REH cell (cell line): ENCODE results near the genes SLC52A1 and WSCD1.

- PRO-cap = bidirectional peak, plus-strand start at chr17:4948710, minus-strand start at chr17:4948530; bidirectional peak, plus-strand start at chr17:4949018, minus-strand start at chr17:4948956; bidirectional peak, plus-strand start at chr17:4949216, minus-strand start at chr17:4949081
Observed at GRCh38 chr17:4948625-4949322, 444 bp upstream of the PFN1 start.

DNA sequence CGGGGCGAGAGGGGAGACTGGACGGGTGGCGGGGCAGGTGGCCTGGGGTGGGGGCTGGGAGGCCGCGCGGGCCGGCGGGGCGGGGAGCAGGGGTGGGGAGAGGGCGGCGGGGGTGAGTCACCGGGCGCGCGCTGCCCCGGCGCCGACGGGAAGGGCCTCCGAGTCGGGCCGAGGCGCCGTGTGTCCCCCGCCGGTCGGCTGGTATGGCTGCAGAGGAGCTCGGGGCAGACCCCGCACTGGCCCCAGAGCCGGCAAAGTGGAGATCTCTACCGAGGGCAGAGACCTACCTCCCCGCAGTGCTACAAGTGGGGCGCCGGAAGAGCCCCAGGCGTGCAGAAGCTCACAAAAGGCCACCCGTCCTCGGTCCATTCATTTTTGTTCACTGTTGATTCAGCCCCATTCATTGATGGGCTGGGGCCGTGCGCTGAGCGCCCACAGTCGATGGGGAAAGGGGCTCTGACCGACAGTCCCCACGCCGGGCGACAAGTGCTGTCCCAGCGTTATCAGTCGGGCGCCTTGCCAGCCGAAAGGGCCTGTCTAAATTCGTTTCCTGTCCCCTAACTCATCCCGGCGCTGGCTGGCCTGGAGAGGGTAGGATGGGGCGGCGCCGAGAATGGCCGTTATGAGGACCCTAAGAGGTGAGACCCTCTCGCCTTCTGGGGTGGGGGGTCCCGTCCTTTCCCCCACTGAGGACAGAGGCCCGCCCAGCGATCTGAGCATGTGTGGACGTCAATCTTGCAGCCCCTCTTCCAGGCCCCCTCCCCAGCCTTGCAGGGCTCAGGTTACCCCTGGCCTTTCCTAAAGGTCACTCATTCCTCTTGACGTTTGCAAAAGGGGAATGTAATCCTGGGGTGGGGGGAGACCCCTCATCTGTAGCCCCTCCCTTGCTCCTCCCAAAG lies 677 bp upstream of the ENO3 start:
- PRO-cap = bidirectional peak, plus-strand start at position 161 of the sequence, minus-strand start outside the sequence; bidirectional peak, plus-strand start at position 372 of the sequence, minus-strand start at position 258 of the sequence

DNA sequence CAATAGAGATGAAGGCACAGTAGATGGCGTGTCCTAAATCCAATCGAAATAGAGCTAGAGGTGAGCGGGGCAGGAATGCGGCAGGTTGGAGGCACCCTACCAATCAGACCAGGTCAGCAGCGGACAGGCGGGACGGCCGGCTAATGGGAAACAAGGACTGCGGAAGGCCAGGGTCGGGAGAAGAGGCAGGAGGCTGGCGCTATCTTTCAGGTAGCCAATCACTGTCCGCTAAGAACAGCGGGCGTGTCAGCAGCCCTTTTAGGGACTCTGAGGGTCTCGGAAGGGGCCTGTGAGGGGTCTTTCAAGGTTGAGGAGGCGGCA lies 330 bp downstream of the SPAG7 start:
- PRO-cap = bidirectional peak, plus-strand start at position 252 of the sequence, minus-strand start outside the sequence

DNA sequence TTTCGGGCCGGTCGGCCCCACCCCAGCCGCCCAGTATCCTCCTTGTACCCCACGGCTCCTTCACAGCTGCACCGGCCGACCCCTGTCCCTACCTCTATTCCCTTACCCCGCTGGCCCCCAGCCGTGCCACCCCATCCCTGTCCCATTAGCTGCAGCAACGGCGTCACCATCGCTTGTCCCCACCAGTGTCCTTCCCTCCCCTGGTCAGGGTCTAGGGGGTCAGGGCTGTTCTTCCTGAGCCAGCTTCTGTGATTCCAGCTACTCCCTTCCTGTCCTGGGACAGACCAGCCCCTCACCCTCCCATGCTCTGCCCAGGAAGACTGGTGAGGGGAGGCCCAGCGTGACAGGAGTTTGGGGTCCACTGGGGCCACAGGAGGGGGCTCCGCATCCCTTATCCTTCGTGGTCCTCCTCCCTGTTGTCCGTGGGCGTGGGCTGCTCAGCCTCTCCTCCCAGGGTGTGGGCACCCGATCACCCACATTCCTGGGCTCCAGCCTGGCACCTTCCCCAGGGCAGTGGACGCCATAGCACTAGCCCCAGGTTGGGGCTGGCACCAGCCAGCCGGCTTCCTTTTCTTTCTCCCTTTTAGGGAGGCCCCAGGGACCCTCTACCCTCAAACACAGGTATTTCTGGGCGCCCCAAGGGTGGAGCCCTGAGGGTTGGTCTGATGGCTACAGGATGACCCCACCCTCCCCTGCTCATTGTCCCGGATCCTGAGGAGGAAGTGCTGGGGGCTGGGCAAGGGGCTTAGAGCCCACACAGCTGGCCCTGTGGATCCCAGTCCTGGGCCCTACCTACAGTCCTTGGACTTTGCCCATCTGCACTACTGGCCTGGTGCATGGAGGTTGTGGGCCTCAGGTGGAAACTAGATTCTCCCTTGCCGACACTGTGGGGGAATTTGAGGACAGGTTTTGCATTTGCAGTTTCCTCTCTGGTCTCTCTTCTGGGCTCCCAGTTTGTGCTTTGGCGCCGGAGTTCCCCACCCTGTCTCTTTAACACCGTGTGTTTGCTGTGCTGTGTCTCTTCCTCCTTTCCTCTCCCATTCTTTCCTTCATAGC lies 1.0 kb downstream of the KIF1C start:
- PRO-cap = no peak

DNA sequence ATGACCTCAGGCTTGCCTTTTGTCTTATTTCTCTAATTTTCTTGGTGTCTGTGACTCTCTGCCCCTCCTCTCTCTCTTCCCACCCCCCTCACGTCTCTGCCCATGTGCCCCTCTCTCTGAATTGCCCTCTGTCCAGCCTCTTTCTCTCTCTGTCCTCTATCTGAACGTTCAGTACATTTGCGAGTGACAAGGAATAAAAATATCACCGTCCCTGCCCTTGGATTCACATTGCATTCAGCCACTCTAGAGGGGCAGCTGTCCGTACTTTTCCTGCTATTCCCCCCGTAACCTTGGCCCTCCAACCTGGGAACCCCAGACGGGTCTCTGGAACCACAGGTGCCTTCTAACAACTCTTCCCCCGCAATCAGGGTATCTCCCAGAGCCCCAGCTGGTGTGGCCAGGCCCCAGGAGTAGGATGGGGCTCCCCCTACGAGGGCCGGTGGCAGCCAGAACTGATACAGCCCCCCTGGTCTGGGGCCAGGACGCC lies 1.8 kb downstream of the KIF1C start:
- PRO-cap = no peak

DNA sequence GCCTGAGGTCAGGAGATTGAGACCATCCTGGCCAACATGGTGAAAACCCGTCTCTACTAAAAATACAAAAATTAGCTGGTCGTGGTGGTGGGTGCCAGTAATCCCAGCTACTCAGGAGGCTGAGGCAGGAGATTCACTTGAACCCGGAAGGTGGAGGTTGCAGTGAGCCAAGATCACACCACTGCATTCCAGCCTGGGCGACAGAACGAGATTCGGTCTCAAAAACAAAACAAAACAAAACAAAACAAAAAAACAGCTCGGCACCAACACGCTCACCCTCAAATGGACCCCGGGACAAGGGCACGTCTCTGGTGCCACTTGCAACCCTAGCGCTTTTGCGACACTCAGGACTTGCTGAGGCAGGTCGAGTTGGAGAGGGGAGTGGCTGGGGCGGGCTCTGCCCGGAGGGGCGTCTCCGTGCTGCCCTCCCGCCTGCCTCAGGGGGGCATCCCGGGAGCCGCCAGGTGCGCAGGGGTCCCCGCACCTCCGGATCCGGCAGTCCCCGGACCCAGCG lies at the start of gene SLC52A1:
Gene SLC52A1 (minus strand): TSS at position 339 of the 514 bp plus-strand sequence.
- PRO-cap = no peak

DNA sequence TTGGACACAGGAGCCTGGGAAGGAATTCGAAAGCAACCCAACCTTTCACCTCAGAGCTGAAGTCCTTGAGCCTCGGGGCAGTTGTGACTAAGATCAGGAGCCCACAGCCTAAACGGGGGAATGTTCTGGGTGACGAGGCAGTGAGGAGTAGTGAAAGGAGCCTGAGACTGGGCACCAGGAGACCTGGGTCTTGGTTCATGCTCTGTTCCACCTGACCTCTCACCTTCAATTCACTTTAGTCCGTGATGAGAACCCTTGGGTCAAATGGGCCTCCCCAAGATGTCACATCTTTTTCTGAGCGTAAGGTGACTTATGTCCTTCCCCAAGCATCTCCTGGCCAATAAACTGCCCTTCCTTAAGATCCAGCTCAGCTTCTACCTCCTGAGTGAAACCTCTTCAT lies 9.6 kb upstream of the SLC52A1 start:
- PRO-cap = no peak

GRCh38 chr17:5049060-5050138 lies 14.2 kb upstream of the SLC52A1 start:
- PRO-cap = no peak

DNA sequence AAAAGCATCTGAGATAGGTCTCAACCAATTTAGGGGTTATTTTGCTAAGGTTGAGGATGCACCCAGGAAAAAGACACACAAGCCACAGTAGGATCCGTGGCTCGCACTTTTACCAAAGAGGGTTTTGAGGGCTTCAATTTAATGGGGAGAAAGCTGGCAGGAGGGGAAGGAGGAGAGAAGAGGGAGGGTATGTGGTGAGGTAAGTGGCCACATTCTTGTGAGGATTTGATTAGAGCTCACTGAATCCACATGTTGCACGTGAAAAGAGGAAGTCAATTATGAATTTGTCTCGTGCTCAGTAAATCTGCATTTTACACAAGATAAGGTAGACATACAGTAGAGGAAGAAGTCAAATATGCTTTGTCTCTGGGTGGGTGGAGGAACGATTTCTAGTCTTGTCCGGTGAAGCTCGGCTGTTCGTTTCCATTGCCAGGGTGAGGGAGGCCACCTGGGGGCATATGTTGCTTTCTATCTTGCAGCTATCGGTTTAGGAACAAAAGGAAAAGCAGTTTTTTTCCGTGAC lies 876 bp downstream of the ZNF232 start:
- PRO-cap = unidirectional peak, plus-strand start at position 352 of the sequence; unidirectional peak, plus-strand start at position 416 of the sequence

GRCh38 chr17:5183014-5183696 lies 8.5 kb downstream of the ZNF594 start:
- PRO-cap = no peak

GRCh38 chr17:5200234-5200875 lies 8.7 kb upstream of the ZNF594 start:
- PRO-cap = no peak

DNA sequence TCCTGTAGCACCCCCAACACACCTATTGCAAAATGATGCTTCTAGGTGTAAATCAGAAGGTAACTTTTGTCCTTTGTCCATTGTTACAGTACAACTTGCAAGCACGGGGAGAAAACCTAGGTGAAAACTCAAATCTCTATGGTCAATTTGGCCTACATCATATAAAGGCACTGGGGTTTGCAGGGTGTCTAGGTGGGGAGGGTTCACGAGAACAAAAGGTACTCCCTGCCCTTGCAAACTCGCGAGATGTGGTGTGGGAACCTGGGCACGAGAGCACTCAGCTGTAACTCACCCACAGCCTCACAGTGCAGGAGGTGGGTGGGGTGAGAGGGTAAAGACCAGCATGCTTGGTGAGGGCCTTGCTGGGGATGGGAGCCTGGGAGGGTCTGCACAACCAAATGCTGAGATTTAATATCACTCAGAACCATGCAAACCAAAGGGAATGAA lies 18.4 kb upstream of the ZNF594 start:
- PRO-cap = no peak

GRCh38 chr17:5362822-5363139 lies 56.7 kb downstream of the NUP88 start:
- PRO-cap = no peak

- PRO-cap = no peak
Observed at GRCh38 chr17:5514334-5515311, 13.8 kb upstream of the ENSG00000286190 start.

DNA sequence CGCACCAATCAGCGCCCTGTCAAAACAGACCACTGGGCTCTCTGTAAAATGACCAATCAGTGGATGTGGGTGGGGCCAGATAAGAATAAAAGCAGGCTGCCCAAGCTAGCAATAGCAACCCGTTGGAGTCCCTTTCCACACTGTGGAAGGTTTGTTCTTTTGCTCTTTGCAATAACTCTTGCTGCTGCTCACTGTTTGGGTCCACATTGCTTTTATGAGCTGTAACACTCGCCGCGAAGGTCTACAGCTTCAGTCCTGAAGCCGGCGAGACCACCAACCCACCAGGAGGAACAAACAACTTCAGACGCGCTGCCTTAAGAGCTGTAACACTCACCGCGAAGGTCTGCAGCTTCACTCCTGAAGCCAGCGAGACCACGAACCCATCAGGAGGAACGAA lies 187.8 kb upstream of the NLRP1 start:
- PRO-cap = no peak

GRCh38 chr17:6069864-6070288 lies 303 bp upstream of the WSCD1 start:
- PRO-cap = no peak

DNA sequence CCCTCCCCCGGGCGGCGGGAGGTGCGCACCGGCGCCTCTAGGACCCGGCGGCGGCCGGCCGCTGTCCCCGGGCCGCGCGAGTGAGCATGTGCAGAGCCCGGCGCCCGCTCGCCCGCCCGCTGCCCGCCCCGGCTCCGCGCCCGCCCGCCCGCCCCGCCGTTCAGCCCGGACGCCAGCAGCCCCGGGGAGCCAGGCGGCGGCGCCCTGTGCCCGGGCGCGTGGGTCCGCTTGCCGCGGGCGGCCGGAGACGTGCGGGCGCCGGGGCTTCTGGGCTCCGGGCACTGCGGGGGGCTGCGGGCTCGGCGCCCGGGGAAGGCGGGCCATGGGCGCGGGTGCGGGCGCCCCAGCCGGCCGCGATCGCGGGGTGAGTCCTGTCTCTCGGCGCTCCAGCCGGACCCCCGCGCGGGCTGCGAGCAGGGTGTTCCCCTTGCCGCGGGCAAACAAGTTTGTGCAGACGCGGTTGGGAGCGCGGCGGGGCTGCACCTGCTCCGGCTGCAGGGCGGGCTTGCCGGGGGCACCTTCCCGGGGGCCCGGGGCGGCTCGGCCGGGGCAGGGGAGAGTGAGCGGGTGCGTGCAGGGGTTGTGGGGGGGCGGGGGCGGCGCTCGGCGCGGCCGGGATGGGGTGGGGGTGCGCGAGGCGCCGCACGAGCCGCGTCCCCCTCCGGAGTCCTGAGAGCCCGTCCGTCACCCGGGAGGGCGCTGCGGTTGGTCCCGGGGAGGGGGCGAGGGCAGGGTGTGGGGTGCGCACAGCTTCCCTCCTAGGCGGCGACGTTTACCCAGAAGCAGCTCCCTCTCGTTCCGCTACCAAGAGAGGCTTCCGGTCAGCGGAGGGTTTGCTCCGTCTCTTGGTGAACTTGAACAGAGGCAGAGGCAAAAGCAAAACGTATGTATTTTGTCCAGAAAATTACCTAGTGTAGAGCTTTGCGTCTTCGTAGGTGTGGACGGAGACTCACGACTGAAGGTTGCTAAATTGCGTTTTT lies at the start of gene WSCD1:
Gene WSCD1 (plus strand): TSS at position 91 of the 980 bp plus-strand sequence.
- PRO-cap = no peak

DNA sequence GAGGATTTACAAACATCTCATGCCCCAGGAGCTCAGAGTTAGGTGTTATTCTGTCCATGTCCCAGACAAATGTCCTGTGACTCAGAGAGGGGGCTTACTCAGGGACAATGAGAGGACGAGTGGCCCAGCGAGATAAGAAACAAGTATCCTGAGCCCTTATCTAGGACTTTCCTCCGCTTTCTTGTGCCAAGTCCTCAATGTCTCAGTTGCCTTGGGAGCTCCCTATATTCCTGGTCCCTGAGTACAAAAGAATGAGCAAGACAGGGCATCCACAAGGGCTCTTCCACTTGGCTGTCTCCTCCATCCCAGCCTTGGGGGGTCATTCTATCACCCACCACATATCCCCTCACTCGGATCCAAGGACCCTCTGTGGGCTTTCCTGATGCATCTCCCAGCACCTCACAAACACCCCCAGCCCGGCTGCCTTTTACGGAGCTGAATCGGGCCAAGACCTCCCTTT lies 121.3 kb downstream of the WSCD1 start:
- PRO-cap = no peak

GRCh38 chr17:6454543-6455046 lies 10.3 kb downstream of the PIMREG start:
- PRO-cap = no peak

GRCh38 chr17:6557023-6557622 lies 768 bp upstream of the PITPNM3 start:
- PRO-cap = no peak